Measurements from ENCODE around the gene KCNG2.

DNA sequence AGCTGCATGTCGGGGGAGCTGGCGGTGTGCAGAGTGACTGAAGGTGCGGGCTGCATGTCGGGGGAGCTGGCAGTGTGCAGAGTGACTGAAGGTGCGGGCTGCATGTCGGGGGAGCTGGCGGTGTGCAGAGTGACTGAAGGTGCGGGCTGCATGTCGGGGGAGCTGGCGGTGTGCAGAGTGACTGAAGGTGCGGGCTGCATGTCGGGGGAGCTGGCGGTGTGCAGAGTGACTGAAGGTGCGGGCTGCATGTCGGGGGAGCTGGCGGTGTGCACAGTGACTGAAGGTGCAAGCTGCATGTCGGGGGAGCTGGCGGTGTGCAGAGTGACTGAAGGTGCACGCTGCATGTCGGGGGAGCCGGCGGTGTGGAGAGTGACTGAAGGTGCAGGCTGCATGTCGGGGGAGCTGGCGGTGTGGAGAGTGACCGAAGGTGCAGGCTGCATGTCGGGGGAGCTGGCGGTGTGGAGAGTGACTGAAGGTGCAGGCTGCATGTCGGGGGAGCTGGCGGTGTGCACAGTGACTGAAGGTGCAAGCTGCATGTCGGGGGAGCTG is 76.9 kb downstream of the ATP9B start:
- RRBS, 2 experiments, result no CpG with 5 or more reads among the region's 30 CpGs
CAGE:
- cytosol, long polyA minus RNA, result no peak
- cytosol, long polyA plus RNA, result no peak
- long polyA plus RNA, result no peak
- nucleus, long polyA minus RNA, result no peak
- nucleus, long polyA plus RNA, result no peak

GRCh38 chr18:79343612-79344489 is 51.9 kb upstream of the NFATC1 start:
- RRBS, 2 experiments, result no CpG with 5 or more reads among the region's 19 CpGs
CAGE:
- cytosol, long polyA minus RNA, result no peak
- cytosol, long polyA plus RNA, result no peak
- long polyA plus RNA, result no peak
- nucleus, long polyA minus RNA, result no peak
- nucleus, long polyA plus RNA, result no peak

DNA sequence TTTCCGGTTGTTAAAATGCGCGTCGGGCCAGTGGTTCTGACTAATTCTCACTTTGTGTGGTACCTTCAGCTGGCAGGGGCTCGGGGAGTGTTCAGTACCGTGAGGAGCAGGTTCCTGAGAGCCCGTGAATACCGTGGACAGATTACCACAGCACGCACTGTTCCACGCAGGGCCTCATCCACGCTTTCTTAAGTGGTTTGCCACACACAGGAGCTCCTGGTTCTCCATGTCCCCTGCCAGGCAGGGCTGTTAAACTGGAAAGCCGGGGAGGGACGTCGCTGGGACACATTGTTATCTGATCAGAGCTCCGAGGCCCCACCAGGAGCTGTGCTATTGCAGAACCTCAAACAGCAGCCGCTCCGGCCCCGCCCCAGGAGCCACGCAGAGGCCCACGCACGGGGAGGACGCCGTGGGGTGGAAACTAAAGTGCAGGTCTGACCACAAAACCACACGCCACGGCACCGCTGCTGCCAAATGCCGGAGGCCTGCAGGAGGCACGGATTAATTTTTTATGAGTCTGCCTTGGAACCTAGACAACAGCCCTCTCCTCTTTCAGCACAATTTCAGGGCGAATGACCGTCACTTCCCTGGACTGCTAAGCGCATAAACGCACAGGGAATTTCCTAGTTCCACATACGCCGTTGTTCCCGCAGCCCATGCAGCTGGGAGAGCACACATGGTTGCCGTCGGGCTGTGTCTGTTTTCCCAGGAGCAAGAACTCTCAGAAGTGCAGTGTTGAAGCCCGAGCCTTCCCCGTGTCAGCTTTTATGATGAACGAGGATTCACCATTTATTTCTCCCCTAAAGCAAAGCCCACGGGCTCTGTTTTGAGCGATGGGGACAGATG is 43.5 kb downstream of the NFATC1 start:
- RRBS, 2 experiments, result under 1 to 3% methylated on average over 5 of the region's 42 CpGs
CAGE:
- cytosol, long polyA minus RNA, result no peak
- cytosol, long polyA plus RNA, result no peak
- long polyA plus RNA, result no peak
- nucleus, long polyA minus RNA, result no peak
- nucleus, long polyA plus RNA, result no peak

DNA sequence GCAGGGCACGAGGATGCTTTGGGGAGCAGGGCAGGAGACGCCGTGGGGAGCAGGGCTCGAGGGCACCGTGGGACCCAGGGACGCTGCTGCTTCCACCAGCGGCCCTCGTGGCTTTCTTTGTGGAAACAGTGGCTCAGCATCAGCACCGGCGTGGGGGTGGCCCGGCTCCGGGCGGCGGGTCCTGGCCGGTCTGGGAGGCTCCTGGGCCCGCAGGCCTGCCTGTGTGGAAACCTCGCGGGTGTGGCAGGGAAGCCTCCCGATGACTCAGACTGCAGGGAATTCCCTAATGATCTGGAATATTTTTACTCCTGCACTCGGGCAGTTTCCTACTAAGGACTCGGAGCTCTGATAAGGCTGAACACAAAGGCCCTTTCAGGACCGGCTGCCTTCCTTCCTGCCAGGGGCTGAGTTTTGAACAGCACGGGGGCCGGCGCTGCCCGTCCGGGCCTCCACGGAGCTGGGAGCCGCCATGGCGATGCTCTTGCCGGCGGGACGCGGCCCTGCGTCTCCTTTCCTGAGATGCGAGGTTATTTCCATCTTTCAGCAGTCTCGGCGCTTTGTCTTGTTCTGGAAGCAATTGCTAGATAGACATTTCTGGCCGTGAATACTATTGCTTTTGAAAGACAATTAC is 62.7 kb downstream of the NFATC1 start:
- RRBS, 2 experiments, result 13 to 15% methylated on average over 8 of the region's 39 CpGs
CAGE:
- cytosol, long polyA minus RNA, result no peak
- cytosol, long polyA plus RNA, result no peak
- long polyA plus RNA, result no peak
- nucleus, long polyA minus RNA, result no peak
- nucleus, long polyA plus RNA, result no peak

DNA sequence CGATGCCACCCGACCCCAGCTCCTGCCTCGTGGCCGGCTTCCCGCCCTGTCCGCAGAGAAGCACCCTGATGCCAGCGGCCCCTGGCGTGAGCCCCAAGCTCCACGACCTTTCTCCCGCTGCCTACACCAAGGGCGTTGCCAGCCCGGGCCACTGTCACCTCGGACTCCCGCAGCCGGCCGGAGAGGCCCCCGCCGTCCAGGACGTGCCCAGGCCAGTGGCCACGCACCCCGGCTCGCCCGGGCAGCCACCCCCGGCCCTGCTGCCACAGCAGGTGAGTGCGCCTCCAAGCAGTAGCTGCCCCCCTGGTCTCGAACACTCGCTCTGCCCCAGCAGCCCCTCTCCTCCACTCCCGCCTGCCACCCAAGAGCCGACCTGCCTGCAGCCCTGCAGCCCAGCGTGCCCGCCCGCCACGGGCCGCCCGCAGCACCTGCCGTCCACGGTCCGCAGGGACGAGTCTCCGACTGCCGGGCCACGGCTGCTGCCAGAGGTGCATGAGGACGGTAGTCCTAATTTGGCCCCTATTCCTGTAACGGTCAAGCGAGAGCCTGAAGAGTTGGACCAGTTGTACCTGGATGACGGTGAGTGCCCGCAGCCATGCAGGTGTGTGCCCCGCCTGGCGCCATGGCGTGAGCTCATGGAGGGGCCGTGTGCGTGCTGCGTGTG is 90.8 kb downstream of the NFATC1 start:
- RRBS, 2 experiments, result 30 to 38% methylated on average over 10 to 13 of the region's 53 CpGs
CAGE:
- cytosol, long polyA minus RNA, result no peak
- cytosol, long polyA plus RNA, result no peak
- long polyA plus RNA, result no peak
- nucleus, long polyA minus RNA, result no peak
- nucleus, long polyA plus RNA, result no peak

DNA sequence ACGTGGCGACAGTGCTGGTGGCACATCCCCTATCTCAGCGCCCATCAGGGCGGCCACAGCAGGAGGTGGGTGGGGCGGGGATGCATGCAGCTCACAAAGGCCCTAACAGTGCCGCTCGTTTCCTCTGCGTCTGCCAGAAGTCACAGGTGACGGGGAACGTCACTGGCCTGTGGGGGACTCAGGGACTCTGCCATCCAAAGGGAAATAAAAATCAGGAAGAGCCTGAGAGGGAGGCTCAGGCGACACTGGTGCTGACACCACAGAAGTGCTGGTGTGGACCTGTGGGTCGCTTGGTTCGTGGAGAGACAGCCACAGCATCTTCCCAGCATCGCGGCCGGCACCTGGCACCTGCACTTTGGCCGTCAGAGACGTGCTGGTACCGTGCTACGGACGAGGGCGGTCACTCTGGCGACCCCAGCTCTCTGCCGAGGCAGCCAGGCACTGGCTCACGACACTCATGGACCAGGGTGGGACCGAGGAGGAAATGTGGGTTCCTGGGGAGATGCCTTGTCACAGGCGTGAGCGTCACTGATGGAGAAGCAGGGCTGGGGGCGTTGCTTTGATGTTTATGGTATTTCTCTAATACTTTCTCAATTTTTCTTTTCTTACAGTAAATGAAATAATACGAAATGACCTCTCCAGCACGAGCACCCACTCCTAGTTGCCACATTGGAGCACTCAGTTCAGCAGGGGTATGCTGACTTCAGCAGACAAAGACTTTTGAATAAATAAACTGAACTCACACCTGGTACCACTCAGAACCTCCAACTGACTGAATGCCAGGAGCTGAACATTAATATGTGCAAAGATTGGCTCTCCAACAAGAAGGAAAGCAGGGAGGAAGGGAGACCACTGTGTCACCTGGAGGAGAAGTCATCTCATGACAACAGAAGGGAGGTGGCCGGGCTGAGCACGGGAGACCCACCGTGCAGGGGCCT is 131.5 kb downstream of the NFATC1 start:
- RRBS, 2 experiments, result no CpG with 5 or more reads among the region's 34 CpGs
CAGE:
- cytosol, long polyA minus RNA, result no peak
- cytosol, long polyA plus RNA, result no peak
- long polyA plus RNA, result no peak
- nucleus, long polyA minus RNA, result no peak
- nucleus, long polyA plus RNA, result no peak

DNA sequence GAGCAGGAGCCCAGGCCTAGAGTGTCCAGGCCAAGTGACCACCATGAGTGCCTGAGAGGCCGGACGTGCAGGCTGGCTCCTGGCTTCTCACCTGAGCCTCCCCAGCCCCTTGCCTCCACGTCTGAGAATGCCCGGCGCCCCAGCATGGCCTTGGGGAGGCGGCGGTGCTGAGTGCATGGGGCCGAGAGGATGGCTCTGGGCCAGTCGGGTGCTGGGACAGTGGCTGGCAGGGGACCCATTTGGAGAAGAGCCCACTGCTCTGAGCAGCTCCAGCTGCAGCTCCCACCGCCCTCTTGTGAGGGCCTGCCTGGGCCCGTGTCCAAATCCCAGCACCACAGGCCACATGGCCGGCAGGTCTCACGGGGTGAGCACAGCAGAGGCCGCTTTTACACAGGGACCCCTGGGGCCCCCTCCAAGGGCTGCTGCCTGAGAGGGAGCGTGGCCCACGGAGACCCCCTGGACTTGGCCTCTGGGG is 102.7 kb upstream of the CTDP1 start:
- RRBS, 2 experiments, result 34 to 44% methylated on average over 4 of the region's 16 CpGs
CAGE:
- cytosol, long polyA minus RNA, result no peak
- cytosol, long polyA plus RNA, result no peak
- long polyA plus RNA, result no peak
- nucleus, long polyA minus RNA, result no peak
- nucleus, long polyA plus RNA, result no peak

GRCh38 chr18:79707092-79707900 is 27.7 kb downstream of the CTDP1 start:
- RRBS, 2 experiments, result no CpG with 5 or more reads among the region's 31 CpGs
CAGE:
- cytosol, long polyA minus RNA, result no peak
- cytosol, long polyA plus RNA, result no peak
- long polyA plus RNA, result no peak
- nucleus, long polyA minus RNA, result no peak
- nucleus, long polyA plus RNA, result no peak

GRCh38 chr18:79718333-79718688 is 38.7 kb downstream of the CTDP1 start:
- RRBS, 2 experiments, result 96 to 97% methylated on average over 4 of the region's 13 CpGs
CAGE:
- cytosol, long polyA minus RNA, result no peak
- cytosol, long polyA plus RNA, result no peak
- long polyA plus RNA, result no peak
- nucleus, long polyA minus RNA, result no peak
- nucleus, long polyA plus RNA, result no peak

DNA sequence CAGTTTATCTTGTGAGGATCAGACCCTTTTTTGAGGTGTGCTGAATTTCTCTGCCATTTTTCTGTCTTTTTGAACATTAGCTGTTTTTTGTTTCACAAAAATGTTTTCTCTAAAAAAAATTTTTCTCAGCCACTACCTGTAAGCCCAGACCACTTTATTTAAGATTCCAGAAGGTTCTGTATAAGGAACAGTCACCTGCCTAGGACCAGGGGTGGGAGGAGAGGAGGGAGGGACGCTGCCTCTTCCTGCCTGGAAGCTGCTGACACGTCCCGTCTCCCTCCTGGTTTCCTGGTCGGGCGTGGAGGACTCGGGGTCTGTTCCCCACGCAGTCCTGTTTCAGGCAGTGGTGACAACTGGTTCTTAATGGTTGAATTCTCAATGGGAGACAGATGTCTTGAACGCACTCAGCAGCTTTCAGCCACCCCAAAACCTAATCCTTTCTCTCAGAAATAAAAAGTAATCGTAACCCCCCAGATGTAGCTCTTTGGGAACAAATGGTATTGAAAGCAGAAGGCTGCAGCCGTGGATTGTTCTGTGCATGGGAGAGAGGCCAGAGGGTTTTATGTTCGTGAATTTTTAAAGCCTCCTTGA is 50.6 kb downstream of the CTDP1 start:
- RRBS, 2 experiments, result no CpG with 5 or more reads among the region's 11 CpGs
CAGE:
- cytosol, long polyA minus RNA, result no peak
- cytosol, long polyA plus RNA, result no peak
- long polyA plus RNA, result no peak
- nucleus, long polyA minus RNA, result no peak
- nucleus, long polyA plus RNA, result no peak

DNA sequence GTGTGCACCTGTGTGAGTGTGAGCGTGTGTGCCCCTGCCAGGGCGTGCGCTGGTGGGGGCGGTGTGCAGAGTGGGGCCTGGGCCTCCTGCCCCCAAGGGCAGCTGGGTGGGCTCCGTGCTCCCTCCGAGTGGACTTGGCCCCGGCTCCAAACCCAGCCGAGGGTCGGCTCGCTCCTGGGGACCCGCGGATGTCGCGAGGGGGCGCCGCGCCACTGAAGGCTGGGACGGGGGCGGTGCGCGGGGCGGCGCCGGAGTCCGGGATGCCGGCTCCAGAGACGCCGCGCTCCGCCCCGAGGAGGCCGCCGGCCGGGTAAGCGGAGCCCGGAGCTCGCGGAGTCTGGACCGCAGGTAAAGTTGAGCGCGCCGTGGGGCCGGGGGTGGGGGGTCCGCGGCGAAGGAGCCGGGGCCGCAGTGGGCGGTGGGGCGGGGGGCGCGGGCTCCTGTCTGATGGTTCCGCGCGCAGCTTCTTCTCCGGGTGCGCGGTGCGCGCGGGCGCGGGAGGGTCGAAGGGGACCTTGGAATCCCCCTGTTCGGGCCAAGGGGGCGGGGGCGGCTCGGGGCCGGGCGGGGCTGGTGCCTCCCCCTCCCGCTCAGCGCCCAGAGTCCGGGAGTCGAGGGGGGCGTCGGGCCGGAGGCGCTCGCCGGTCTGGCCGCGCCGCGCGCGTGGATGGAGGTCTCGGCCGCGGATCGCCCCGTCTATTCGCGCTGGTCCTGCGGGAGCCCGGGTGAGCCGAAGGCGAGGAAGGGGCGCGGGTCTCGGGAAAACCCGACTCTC is at the start of gene KCNG2:
KCNG2 (plus strand) TSS at position 272 of the 775 bp plus-strand sequence.
- RRBS, 2 experiments, result 28 to 29% methylated on average over 55 to 66 of the region's 101 CpGs
CAGE:
- cytosol, long polyA minus RNA, result no peak
- cytosol, long polyA plus RNA, result no peak
- long polyA plus RNA, result no peak
- nucleus, long polyA minus RNA, result no peak
- nucleus, long polyA plus RNA, result no peak

GRCh38 chr18:79905398-79905710 is 46.1 kb downstream of the SLC66A2 start:
- RRBS, 2 experiments, result 98 to over 99% methylated on average over 9 to 10 of the region's 17 CpGs
CAGE:
- cytosol, long polyA minus RNA, result no peak
- cytosol, long polyA plus RNA, result no peak
- long polyA plus RNA, result no peak
- nucleus, long polyA minus RNA, result no peak
- nucleus, long polyA plus RNA, result no peak

- RRBS, 2 experiments, result 98 to 100% methylated on average over 3 of the region's 35 CpGs
CAGE:
- cytosol, long polyA minus RNA, result no peak
- cytosol, long polyA plus RNA, result no peak
- long polyA plus RNA, result no peak
- nucleus, long polyA minus RNA, result no peak
- nucleus, long polyA plus RNA, result no peak
Measured at GRCh38 chr18:79942960-79943786, 8.3 kb downstream of the SLC66A2 start.

- RRBS, 2 experiments, result no CpG with 5 or more reads among the region's 10 CpGs
CAGE:
- cytosol, long polyA minus RNA, result no peak
- cytosol, long polyA plus RNA, result no peak
- long polyA plus RNA, result no peak
- nucleus, long polyA minus RNA, result no peak
- nucleus, long polyA plus RNA, result no peak
Measured at GRCh38 chr18:79986624-79987369, 1.6 kb downstream of the TXNL4A start.

DNA sequence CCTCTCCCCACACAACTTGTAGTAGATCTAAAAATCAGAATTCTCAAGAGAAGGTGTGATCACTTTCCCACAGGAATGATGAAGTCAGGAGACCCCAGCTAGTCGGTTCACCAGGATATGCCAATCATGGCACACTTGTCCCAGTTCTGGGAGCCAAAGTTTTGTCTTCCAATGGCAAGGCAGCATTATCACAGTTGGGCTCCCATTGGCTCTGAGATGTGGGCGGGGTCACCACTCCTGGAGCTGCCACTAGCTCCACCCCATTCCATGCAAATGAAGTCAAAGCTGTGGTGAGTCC is 453 bp upstream of the ADNP2 start:
- RRBS, 2 experiments, result no CpG with 5 or more reads among the region's 2 CpGs
CAGE:
- cytosol, long polyA minus RNA, result no peak
- cytosol, long polyA plus RNA, result no peak
- long polyA plus RNA, result no peak
- nucleus, long polyA minus RNA, result no peak
- nucleus, long polyA plus RNA, result no peak

- RRBS, 2 experiments, result no CpG with 5 or more reads among the region's 18 CpGs
CAGE:
- cytosol, long polyA minus RNA, result no peak
- cytosol, long polyA plus RNA, result no peak
- long polyA plus RNA, result no peak
- nucleus, long polyA minus RNA, result no peak
- nucleus, long polyA plus RNA, result no peak
Measured at GRCh38 chr18:80135810-80136898, 27.1 kb downstream of the ADNP2 start.

GRCh38 chr18:80159778-80160002 is 50.6 kb downstream of the ADNP2 start:
- RRBS, 2 experiments, result no CpG with 5 or more reads among the region's 27 CpGs
CAGE:
- cytosol, long polyA minus RNA, result no peak
- cytosol, long polyA plus RNA, result no peak
- long polyA plus RNA, result no peak
- nucleus, long polyA minus RNA, result no peak
- nucleus, long polyA plus RNA, result no peak

- RRBS, 2 experiments, result 100% methylated on average over 1 of the region's 22 CpGs; no CpG with 5 or more reads in 1 of the 2 experiments
CAGE:
- cytosol, long polyA minus RNA, result no peak
- cytosol, long polyA plus RNA, result no peak
- long polyA plus RNA, result no peak
- nucleus, long polyA minus RNA, result no peak
- nucleus, long polyA plus RNA, result no peak
Measured at GRCh38 chr18:80175181-80176154, 66.4 kb downstream of the ADNP2 start.

- RRBS, 2 experiments, result no CpG with 5 or more reads among the region's 4 CpGs
CAGE:
- cytosol, long polyA minus RNA, result no peak
- cytosol, long polyA plus RNA, result no peak
- long polyA plus RNA, result no peak
- nucleus, long polyA minus RNA, result no peak
- nucleus, long polyA plus RNA, result no peak
Measured at GRCh38 chr18:80210120-80210580, 37.2 kb downstream of the PARD6G start.

Measured in HepG2 (cell line).